Temporal lobe (tissue), 2 donors: ENCODE results near the genes CTBP2, TEX36, FANK1 and C10orf90.

DNA sequence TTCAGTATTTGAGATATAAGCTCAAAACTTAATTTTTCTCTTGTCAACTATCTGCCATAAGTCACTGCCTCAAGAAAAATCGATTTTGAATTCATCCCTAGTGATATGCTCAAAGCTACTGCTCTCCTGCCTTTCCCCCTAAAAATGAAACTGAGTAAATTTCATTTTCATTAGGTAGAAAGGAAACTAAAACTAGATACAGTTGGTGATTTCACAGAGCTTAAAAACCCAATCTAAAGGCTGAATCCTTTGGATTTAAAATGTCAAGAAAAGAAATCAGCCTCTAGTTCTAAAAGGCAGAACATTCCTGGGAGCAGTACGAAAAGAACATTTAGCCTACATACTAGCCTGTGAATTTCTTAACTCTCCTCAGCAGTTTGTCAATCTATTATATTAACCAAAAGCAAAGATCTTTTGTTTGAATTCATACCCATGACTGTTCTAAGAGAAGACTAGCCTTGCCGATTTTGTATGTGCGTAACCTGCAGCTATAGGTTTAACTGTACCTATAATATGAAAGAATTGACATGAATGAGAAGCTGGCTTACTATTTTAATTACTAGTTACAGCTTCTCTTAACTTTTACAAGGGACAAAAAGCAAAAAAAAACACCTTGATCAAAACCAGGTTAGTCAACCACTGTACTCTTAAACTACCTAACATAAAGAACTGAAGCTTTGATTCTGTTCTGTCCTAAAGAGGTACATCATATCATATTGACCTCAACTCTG is 5.0 kb upstream of the FAM53B start:
- RAMPAGE, long total RNA = no peak

DNA sequence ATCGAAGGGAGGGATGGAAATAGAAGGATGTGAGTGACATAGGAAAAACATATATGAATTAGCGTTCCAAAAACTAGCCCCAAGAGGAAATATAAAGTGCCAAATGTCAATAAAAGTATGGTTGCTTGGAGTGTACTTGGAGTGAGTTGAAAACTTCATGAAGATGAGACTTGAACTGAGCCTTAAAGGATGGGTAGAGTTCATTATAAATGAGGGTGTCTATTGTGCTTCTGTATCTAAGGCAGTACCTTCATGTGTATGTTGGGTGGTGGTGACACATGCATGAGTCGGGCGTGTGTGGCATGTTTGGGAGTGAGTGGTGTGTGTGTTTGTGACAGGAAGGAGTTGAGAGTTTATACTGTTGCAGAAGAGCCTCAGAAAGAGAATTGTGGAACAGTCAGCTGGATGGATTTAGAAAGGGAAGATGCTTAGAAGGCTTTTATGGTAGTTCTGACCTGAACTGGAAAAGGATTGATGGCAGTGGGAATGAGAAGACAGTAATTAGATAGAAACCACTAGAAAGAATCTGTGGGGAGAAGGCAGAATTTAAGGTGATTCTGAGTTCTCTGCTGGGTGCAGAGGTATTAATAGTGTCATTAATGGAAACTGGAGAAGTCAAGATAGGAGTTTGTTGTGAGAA is 5.9 kb upstream of the ZRANB1 start:
- RAMPAGE, long total RNA = no peak

- RAMPAGE, long total RNA = no peak
Measured at GRCh38 chr10:124995462-124996108, 32.3 kb downstream of the CTBP2 start.

DNA sequence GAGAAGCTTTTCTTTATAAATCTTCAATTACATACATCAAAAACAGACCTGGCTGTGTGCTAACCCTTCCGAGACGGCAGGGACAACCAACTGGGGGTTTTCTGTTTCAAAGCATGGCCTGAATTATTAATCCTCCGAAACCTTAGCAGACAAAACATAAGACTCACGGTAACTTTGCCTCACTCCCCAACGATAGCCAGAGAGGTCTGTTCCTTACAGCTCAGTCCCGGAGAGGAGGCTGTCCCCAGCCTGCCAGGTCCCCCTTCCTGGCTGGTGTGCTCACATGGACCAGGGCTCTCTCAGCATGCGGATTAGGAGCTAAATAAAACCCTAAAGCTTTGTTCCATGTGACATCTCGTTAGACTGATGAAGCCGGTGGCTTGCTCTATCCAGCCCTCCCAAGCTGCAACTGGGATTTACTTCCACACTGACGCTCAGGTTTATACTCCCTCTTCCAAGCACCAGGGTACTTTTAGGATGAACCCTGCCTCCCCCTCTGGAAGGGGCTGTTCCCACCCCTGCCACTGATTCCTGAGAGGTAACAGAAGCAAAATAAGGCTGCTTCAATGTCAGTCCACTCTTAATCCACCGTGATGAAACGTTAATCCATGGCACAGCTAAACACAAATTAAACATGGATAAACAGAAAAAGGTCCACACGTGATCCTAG is at the start of gene CTBP2:
Gene CTBP2, minus strand, starts transcription at position 281 of the 670 bp plus-strand sequence.
- RAMPAGE, long total RNA = no peak

- RAMPAGE, long total RNA = no peak
Measured at GRCh38 chr10:125054824-125055361, 27.0 kb upstream of the CTBP2 start.

- RAMPAGE, long total RNA = no peak
Measured at GRCh38 chr10:125055362-125055876, 27.5 kb upstream of the CTBP2 start.

DNA sequence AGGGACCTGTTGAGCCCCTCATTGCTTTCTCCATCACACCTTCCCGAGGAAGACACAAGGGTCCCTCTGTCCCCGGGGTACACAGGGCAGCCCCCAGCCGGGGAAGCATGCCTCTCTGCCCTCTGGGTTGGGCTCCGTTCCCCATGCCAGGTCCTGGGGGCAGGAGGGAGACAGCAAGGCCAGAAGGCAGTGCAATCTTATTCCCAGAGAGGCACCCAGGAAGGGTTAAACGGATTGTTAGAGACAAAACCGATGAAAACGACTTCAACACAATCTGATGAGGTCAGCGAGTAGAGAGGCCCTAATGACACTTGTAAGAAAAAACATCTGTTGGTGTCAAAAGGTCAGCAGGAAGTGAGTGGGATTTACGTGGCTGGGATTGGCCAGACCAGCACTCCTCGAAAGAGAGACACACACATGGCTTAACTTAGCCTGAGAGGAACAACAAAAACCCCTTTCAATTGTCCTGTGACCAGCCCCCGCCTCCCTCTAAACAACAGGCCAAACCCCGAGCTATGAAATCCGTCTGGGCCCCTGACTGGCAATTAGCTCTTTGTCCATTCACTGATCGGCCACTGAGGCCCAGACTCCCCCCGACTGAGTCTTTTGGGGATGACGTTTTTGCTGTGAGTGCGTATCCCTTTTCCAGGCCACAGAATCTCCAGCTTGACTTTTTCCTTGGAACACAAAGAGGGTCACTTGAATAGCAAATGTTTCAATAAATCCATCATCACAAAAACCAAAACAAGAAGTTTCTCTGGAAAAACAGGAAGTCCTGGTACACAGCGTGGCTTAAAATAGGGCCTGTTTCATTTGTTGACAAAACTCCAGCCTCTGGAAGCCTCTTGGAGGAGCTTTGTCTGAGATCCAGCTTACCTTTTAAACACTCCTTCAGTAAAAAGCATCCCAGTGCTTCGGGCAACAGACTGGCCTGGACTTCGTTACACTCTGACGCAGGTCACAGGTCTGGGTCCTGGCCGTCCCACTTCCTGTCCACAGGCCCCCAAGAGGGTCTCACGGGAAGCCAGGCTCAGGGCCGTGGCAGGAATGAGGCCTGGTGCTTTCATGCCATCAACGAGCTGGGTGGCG is 29.4 kb upstream of the CTBP2 start:
- RAMPAGE, long total RNA = no peak

DNA sequence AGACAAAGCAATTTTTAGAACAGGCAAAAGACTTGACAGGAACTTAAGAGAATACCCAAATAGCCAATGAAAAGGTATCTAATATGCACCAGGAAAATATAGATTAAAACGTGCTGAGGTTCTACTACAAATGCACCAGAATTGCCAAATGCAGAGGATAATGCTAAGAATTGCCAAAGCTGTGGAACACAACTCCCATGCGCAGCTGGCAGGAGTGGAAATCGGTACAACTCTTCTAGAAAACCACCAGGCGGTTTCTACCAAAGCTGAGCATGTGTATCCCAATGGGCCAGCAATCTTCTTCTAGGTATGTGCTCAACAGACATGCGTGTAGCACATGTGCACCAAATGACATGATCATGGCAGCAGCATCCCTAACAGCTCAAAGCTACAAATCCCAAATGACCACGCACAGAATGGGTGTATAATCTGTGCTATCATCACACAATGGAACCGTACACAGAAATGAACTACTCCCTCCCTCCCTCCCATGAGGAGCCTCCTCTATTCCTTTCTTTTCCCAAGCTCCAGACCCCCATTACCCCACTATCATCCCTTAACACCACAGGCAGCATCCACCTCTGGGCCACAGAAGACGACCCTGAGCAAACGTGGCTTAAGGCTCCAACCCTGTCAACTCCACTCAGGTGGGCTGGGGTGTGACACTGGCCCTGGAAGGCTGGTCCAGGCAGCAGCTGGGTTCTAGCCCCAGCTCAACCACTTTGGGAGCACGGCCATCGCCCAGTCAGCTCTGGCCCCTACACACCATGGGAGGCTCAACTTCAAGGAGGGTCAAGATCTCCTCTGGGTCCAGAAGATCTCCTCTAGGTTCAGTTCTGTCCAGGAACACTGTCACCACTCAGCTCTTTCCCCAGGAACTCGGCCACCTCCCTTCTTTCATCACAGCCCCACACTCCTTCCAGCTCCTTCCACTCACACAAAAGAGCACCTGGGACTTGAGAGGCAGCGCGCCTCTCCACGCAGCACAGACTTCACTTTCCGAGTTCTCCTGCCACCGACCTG is 48.1 kb upstream of the CTBP2 start:
- RAMPAGE, long total RNA = no peak

DNA sequence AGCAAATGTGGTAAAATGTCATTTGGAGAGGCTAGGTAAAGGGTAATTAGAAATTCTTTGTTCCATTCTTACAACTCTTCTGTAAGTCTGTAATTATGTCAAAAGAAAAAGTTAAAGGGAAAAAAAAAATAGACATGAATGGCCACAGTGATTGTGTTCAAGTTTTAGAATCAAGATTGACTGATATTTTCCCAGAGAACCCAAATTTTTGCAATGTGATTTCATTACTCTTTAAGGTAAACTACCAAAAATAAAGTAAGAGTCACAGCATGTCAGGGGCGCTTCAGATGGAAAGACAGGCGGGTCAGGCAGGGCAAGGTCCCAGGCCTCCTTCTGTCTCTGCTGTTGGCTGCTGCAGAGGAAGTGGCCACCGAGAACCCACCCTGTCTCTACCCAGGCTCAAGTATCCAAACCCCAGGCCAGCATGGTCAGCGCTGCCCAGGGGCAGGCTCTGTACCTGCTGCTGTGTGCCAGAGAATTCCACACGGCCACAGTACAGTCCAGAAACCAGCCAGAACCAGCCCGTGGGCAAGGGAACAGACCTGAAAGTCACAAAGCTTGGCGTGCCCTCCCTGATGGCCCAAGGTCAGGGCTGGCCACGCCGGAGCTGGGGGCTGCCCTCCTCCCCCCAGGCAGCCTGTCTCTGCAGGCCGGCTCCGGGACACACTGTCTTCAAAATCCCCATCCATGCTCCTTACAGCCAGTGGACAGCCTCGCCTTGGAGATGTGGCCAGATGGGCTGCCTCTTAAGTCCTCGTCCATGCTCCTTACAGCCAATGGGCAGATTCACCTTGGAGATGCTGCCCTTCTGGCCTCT is 53.9 kb upstream of the CTBP2 start:
- RAMPAGE, long total RNA = no peak

GRCh38 chr10:125161736-125162046 is 133.8 kb upstream of the CTBP2 start:
- RAMPAGE, long total RNA = no peak

- RAMPAGE, long total RNA = no peak
Measured at GRCh38 chr10:125162047-125162387, 134.1 kb upstream of the CTBP2 start.

- RAMPAGE, long total RNA = no peak
Measured at GRCh38 chr10:125666540-125666739, 16.5 kb downstream of the TEX36 start.

GRCh38 chr10:125682982-125683379 is at the start of gene TEX36:
Gene TEX36 (minus strand): TSS chr10:125683163.
- RAMPAGE, long total RNA = no peak

DNA sequence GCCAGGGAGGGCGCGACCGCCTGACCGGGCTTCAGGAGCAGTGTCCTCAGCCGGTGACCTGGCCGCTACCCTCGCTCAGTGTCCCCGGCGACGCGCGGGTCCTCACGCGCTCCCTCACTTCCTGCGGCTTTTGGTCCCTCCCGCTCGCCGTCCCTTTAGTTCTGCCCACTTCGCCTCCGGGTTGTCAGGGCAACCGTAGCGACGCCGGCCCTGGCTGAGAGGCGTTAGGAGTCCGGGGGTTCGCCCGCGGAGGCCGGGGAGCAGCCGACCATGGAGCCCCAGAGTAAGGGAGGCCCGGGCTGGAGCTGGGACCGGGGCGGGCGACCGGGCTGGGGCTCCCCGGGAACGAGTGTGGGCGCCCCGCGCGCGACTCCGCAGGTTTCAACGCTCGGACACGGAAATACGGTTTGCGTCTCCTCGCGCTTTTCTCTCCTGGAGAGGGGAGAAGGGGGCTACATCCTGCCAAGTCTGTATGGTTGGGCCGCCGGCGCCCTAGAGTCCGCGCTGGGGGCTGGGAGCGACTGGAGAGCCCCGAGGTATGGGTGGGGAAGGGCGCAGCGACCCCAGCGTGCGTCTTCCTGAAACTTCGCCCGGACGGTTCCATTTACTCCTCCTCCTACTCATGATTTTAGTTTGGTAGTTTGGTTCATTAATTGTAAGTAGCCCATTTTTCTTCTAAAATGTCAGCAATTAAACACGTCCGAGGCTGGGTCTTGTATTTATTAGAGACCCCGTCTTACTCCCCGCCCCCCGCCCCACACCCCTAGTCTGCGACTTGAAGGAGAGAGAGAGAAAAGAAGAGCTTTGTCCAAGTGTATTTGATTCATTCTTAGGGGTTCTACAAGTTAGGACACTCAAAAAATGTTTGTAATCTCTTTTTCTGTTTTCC is at the start of gene FANK1:
Gene FANK1, plus strand, starts transcription at position 192 of the 889 bp plus-strand sequence.
- RAMPAGE, long total RNA = no peak

GRCh38 chr10:126041689-126042894 is 145.7 kb downstream of the FANK1 start:
- RAMPAGE, long total RNA = no peak

- RAMPAGE, long total RNA = no peak
Measured at GRCh38 chr10:126225408-126225936, 162.8 kb downstream of the ADAM12 start.

GRCh38 chr10:126523214-126523438 is 134.8 kb upstream of the ADAM12 start:
- RAMPAGE, long total RNA = no peak

GRCh38 chr10:126670086-126670758 is at the start of gene C10orf90:
Gene C10orf90 (minus strand): TSS chr10:126670693.
- RAMPAGE, long total RNA = no peak

DNA sequence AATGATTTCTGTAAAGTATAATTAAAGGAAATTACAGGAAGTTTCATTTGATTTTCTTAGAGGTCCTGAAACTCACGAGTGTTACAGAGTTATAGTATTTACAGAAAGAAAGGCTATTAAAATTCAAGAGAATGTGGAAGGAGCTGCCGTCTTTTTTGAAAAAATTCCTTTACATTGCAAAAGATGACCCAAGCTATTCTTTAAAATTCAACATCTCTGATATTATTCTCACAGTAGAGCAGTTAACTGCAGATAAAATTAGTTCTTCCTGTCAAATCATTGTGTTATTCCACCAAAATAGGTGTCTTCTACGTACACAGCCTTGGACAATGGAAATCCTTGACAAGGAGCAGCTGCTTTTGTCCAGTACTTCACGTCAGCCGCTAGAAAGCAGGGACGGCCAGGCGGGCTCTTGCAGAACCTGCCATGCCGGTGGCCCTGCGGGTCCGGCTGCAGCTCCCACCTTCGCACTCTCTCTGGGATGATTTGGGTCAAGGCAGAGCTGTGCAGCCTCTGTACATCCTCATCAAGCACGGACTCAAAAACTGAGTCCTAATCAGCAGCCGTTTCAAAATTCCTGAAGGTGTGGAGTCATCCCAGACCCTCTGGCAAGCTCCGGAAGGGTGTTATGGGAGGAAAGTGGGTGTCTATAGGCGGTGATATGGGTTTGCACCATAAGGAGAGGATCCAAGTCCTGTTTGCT is 2.3 kb upstream of the FOXI2 start:
- RAMPAGE, long total RNA = no peak

DNA sequence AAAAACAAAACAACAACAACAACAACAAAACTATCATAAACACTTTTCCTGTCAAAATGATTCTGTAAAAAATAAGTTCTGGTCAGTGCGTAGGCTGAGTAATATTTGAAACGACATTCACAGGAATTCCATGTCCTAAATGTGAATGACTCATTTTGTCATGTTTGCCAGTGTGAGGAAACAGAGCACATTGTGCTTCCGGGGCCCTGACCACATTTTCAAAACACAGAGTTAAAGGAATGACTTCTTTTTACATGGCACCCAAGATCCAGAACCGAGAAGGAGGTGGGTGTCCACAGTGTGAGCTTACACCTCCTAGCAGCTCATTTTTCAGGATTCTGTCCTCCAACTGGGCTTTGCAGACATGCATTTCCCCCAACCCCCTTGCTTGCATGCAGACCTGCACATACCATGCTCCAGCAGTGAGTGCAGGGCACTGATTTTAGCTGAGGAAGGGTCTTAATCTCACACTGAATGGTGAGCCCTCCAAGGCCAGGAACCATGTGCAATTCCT is 3.1 kb downstream of the CLRN3 start:
- RAMPAGE, long total RNA = no peak